Tongue (tissue), 2 donors: ENCODE measurements around the genes RET, CSGALNACT2 and ZNF239.

GRCh38 chr10:42783161-42783722 lies 647 bp downstream of the BMS1 start:
- RAMPAGE, long total RNA = no peak

DNA sequence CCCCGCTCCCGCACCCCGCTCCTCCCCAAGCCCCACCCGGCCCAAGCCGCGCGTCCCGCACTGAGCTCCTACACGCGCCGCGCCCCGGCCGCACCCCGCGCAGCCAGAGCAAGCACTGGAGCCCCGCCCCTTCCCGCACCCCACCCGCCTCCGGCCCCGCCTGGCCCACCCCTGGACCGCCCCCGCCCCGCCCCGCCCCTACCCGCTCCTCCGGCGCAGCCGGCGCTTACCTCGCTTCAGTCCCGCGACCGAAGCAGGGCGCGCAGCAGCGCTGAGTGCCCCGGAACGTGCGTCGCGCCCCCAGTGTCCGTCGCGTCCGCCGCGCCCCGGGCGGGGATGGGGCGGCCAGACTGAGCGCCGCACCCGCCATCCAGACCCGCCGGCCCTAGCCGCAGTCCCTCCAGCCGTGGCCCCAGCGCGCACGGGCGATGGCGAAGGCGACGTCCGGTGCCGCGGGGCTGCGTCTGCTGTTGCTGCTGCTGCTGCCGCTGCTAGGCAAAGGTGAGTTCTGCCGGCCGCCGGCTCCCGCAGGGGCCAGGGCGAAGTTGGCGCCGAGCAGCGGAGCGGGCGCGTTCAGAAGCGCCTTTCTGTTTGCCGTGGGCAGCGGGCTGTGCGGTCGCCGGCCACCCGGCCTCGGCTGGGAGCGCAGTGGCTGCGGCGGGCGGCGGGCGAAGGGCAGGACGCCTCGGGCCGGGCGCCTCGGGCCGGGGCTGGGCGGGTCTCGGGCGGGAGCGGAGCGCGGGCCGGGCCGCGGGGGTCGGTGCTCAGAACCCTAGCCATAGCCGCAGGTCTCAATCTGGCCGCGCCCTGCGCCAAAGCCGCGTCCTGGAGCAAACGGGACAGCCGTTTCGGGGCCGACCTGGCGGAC lies at the start of gene RET:
Gene RET (plus strand): TSS at position 239 of the 868 bp plus-strand sequence.
- RAMPAGE, long total RNA = no peak

DNA sequence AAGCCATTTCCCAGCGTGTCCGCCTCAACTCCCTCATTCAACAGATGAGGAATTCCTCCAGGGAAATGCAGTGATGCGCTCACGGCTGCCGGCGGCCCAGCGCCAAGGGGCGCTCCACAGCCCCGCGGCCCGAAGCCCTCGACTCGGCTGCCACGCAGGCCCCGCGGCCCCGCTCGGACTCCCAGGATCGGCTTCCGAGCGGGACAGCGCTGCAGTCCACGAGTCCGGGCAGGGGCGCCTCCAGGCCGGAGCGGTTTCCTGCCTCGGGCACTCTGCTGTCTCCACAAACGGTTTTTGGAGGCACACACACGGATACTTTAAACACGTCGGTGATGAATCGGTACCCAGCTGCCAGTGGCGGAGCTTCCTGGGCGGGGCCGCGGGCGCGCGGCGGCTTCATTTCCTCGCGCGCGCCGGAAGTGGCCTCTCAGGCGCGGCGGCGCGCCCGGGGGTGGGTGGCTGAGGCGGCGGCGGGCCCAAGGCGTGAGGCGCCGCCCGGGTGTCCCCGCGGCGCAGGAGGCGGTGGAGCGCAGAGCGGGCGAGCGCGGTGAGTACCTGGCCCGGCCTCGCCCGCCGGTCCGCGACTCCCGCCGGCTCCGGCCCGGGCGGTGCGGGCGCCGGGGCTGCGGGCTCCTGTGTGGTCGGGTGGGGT lies at the start of gene CSGALNACT2:
Gene CSGALNACT2 (plus strand): TSS at position 425 of the 652 bp plus-strand sequence.
- RAMPAGE, long total RNA = no peak

- RAMPAGE, long total RNA = no peak
These were observed 48.8 kb upstream of the RASGEF1A start for GRCh38 chr10:43315580-43316053.

- RAMPAGE, long total RNA = no peak
These were observed 9.1 kb upstream of the FXYD4 start for GRCh38 chr10:43362120-43362962.

DNA sequence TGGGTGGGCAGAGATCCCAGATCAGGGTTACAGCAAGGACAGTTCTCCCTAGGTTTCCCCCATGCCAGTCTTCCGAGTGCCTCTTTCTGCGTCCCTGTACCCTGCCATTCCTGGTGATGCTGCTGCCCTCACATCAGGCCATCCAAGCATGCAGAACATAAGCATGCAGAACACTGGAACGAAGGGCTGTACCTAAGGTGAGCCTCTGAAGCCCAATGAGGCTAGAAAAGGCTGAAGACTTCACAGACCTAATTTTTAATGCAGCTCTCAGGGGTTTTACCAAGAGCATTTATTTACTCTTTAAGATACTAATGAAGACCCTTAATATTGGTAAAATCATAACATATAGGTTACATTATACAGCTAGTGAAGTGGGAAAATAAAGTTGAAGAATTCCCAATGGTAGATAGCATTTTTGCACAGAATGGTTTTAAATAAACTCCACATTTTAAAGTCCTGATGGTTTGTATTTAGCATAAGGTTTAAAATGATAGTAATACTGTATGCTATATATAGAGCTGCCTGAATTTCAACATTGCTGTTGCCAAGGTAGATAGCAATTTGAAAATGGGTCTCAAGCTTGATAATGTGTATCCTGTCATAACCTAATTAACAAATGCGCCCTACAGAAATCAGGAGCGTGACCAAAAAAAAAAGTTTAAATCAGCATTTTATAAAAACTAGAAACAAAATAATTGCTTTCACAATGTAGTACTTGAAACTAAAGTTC lies 13.7 kb downstream of the FXYD4 start:
- RAMPAGE, long total RNA = no peak

DNA sequence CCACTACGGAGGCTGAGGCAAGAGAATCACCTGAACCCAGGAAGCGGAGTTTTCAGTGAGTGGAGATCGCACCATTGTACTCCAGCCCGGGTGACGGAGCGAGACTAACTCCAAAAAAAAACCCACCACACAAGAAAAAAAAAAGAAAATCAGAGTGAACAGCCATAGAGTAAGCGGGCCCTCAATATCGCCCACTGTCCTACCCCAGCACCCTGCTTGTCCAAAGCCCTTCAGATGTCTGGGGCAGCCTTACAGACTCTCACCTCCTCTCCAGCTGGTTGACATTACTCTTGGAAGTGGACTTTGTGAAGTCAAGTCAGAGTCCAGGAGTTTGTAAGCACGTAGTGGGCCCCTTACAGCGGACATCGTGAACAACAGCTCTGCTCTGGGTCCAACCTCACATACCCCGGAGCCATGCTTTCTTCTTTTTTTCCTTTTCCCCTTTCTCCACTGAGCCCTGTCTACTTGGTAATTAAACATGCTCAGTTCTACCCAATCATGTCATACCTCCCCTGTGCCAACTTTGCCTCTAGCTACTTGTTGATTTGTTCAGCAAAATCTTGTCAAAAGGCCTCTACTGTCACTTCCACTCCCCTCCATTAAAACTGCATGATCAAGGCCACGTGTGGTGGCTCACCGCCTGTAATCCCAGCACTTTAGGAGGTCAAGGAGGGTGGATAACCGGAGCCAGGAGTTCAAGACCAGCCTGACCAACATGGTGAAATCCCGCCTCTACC lies 17.5 kb downstream of the HNRNPF start:
- RAMPAGE, long total RNA = no peak

GRCh38 chr10:43393393-43394491 lies 15.2 kb downstream of the HNRNPF start:
- RAMPAGE, long total RNA = no peak

GRCh38 chr10:43437669-43438288 lies 868 bp downstream of the ZNF487 start:
- RAMPAGE, long total RNA = no peak

- RAMPAGE, long total RNA = no peak
These were observed at the start of gene ZNF239 for GRCh38 chr10:43573768-43574835. ZNF239 (minus strand) TSS chr10:43574616.

DNA sequence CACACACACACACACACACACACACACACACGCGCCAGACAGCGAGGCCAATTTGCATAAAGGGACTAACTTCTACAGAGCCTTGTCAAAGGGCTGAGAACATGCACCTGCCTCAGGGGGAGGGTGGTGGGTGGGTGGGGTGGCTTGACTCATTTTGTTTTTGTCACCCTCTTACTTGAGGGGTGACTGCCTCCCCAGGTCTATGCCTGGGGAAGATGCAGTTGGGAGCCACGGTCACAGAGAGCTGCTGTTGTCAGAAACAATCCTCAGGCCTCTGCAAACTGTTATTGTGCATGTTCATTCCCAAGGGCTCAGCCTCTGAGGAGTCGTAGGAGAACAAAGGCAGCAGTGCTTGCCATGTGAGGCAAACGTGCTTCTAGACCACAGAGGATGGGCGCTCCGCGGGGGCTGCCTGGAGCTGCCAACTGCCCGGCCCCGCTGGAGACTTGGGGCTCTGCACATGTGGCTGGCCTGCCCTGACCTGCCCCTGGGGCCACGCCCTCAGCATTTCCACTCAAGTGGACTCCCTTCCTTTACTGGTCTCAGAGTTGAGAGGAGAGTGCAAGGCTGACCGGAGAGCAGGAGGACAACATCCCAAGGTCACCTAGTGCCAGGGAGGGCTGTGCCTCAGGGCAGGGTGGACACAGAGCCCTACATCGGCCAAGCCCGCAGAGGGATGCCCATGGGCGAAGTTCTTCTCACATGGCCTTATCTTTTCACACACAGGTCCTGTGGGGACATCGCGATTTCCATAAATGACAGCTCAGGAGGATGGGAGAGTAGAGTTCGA lies 222.2 kb upstream of the ZNF32 start:
- RAMPAGE, long total RNA = no peak

GRCh38 chr10:44233441-44234088 lies 151.3 kb downstream of the CXCL12 start:
- RAMPAGE, long total RNA = no peak

DNA sequence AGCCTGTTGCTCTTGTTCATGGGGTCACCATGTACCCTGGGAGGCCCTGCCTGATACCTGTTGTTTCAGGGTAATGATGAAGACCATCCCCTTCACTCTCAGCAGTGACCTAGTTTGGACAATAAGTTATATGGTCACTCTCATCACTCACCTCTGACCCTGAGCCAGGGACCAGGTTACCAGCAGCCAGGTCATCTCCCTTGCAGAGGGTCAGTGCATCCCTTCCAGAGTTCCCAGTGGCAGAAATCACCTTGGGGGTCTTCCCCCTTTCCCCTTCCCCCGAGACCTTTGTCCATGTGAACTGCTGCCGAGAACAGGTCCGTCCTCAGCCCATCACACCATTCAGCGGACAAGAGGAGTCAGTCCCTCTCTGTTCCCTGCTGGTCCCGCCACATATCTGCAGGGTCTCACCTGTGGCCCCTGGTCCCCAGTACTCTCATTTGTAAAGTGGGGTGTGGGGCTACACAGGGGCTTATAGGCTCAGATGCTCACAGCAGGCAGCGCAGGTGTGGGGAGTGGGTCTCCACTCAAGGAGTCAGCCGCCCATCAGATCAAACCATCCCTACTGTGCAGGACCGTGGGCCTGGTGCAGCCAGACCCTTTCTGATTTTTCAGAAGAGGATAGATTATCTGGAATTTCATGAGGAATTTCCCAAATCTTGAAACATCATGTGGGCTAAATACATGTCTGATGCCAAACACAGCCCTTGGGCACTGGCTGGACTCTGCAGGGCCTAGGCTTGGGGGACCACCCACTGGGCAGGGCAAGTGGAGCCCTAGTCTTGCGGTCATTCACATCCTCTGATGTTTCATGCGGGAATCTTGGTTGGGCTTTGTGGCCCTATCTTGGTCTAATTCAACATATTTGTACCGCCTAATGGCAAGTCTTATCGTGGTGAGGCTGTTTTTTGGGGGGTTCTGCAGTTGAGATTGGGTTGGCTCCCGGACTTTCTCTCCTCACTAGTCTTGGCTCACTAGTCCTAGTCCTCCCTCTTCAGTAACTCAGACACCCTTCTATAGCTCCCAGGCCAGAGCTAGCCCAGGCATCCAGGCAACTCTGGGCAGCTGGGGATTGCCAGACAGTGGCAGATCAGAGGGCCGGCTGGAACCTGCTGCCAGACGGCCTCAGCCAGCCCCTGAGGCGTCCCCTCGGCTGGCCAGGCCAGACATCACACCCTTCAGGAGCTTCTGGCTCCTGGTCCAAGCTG lies 6.4 kb downstream of the DEPP1 start:
- RAMPAGE, long total RNA = no peak

DNA sequence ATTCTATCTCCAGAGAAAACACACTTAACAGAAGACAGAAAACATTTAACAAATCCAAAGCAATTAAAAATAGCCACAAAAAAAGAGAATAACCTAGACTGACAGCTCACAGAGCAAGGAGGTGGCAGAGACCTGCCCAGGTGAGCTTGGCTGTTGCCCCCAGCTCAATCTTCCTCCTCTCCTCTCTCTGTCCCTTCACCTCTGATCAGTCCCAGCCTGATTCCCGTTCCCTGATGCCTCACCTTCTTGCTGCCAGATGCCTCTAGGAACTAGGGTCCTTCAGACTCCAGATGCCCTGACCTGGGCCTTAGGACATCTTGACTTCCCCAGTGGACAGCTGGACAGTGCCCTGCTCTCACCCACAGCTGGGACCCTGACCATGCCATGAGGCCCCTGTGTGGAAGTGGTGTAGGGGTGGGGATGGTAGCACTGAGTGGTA lies 2.3 kb downstream of the DEPP1 start:
- RAMPAGE, long total RNA = no peak

DNA sequence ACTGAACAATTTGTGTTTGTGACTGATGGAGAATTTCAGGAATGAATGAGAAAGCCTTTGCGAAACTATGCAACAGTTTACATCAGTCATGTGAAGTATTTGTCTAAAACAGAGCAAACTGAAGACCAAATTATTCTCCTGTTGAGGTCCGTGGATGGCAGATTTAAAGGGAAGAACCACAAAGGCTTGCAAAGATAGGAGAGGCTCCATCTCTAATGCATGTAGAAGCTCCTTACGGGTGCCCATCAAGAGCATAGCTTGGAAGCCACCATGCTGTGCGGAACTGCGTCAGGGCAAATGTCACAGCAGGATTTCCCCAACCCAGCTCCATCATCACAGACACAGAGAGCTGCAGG lies 6.5 kb upstream of the ZNF22 start:
- RAMPAGE, long total RNA = no peak

DNA sequence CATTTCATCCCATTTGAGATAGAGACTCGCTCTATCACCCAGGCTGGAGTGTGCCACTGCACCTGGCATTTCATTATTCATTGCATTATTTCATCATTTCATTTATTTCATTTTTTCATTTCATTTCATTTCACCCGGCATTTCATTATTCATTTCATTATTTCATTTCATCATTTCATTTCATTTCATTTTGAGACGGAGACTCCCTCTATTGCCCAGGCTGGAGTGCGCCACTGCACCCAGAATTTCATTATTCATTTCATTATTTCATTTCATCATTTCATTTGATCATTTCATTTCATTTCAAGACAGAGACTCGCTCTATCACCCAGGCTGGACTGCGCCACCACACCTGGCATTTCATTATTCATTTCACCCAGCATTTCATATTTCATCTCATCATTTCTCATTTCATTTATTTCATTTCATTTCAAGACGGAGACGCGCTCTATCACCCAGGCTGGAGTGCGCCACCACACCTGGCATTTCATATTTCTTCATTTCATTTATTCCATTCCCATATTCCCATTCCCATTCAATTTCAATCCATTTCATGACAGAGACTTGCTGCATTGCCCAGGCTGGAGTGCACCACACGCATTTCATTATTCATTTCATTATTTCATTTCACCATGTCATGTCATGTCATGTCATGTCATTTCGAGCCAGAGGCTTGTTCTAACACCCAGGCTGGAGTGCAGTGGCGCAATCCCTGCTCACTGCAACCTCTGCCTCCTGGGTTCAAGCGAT lies 24.3 kb upstream of the AGAP4 start:
- RAMPAGE, long total RNA = no peak

DNA sequence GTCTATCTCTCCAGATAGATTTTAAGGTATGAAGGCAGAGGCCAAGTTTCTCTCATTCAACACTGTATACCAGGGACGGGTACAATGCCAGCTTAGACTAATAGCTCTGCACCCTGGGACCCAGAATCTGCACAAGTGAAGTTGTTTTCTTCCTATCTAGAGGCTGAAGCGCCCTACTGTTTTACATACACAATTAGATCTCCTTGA lies 929 bp upstream of the TIMM23 start:
- RAMPAGE, long total RNA = no peak

- RAMPAGE, long total RNA = no peak
These were observed 1.8 kb downstream of the TIMM23 start for GRCh38 chr10:45974099-45974422.

DNA sequence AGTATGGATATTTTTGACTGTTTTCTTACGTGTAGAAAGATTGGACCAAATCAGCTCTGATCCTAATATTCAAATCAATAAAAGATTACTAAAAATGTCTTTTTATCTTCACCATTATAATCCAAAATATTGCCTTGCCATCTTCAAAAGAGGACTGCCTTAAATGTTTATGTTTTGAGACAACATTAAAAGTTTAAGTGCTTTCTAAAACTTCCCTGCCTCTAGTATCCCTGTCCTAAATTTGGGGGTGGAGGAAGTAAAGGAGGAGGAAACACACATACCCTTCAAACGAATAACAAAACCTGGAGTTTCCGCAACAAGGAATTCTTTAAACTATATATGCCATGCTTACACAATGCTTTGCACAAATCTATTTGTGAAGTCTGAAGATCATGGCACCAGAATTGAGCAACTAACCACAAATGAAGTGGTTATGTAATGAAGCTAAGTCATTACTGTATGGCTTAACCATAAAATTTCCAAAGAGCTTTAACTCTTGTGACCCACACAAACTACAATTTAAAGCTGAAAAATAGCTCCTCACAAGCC lies 9.6 kb downstream of the NCOA4 start:
- RAMPAGE, long total RNA = no peak

DNA sequence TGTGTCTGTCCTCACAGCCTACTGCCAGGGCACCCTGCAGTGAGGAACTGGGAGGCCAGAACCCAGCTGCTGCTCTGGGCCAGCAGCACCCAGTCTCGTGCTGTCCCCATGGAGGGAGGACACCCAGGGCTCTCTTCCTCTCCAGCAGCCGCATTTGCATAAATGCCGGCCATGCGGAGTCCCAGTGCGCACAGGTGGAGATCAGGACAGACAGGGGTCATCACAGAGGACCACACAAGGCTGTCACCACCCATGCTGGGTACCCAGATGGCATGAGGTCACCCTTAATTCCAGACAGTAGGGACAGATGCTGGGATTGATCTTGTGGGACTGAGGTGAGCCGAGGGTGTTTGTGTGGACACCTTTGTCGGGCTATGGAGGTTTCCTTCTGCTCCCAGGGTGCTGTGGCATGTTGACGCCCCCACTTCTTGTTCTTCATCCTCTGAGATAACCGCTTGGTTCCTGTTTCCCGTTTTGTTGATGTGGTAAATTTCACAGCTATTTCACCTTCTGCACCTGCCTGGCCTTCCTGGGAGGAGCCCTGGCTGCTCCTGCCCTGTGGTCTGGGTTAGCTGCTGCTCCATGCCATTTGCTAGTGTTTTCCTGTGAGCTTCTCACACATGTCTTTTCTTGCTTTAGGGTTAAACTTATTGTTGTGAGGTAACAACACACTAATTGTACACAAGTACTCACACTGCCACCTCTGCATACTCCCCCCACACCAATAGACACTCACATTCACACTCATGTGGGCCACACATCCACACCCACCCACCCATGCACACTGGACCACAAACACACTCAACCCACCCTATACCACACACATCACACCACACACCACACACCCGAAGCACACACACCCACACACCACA lies 46.3 kb upstream of the MSMB start:
- RAMPAGE, long total RNA = no peak